ENCODE results near the genes PFN2 and SERP1.

GRCh38 chr3:148712261-148712707 is 14.6 kb downstream of the AGTR1 start:
- PRO-cap: no peak
- RAMPAGE, long total RNA, 3 experiments: no peak in any of the 3 experiments

- PRO-cap: no peak
- RAMPAGE, long total RNA, 3 experiments: no peak in any of the 3 experiments
Measured at GRCh38 chr3:148717936-148718286, 20.2 kb downstream of the AGTR1 start.

GRCh38 chr3:148737052-148737307 is 39.3 kb downstream of the AGTR1 start:
- PRO-cap: no peak
- RAMPAGE, long total RNA, 3 experiments: no peak in any of the 3 experiments

DNA sequence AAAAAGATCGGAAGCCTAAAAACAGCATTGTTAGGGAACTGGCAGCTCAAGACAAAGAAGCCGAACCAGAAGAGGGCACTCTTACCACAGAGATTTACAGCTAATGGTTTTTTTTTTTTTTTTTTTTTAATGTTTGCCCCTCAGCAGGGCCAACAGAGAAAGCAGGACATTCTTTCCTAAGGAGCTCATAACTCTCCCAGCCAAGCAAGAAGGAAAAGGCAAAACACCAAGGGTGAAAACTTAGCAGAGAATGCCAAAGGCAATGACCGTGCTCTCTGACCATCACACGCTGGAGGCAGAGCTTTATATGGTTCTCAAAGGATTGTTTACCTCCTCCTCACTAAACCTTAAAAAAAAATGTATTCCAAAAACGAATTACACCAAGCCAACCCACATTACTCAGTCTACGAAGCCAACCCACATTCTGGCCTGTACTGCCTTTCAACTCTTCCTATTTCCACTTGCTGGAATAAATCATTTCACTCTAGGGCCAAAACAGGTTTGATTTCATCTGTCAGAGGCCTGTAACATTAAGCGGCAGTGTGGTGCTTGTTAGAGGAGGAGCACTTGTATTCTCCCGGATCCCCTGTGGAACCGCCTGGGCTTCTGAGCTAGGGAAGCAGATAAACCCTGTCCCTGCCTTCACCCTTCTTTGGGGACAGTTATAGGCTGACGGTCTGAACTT is 35.6 kb upstream of the GYG1 start:
- PRO-cap: no peak
- RAMPAGE, long total RNA, 3 experiments: no peak in any of the 3 experiments

GRCh38 chr3:149011649-149012176 is 20.4 kb downstream of the GYG1 start:
- PRO-cap: no peak
- RAMPAGE, long total RNA, 3 experiments: no peak in any of the 3 experiments

GRCh38 chr3:149277552-149277907 is 55.9 kb upstream of the CP start:
- PRO-cap: no peak
- RAMPAGE, long total RNA, 3 experiments: no peak in any of the 3 experiments

DNA sequence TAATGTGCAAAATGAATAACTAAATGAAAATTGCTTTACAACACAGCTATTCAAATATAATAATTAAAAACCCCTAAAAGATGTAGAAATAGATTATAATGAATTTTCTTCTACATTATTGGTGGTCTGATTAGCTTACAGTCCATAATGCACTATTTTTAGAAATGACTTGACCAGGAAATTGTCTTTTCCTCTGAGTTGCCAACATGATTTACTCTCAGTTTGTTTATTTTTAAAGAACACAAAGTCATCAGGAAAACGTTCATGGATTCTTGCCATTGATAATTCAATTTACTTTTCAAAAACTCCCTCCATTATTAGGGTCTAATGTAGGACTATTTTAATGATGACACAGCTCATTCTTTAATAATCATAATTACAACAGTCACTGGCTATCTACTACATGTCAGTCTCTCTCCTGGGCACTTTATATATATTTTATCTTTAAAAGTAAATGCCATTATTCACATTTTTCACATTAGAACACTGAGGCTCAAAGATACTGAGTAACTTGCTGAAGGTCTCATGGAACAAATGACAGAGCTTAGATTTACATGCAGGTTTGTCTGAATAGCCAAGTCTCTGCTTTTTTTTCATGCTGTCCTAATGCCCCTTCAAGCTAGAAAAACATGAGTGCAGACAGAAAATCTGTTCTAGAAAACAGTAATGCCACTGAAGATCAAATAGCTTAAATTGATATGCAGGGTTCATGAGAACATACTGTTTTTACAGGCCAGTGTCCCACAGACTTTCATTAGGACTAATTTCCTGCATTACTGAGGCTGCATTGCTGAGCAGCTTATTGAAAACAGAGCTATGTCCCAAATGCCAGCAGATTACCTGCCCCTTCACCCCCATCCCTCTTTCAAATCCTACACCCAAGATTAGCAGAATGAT is 968 bp downstream of the TM4SF18 start:
- PRO-cap: no peak
- RAMPAGE, long total RNA, 3 experiments: no peak in any of the 3 experiments

GRCh38 chr3:149547816-149548868 is 73.6 kb downstream of the TM4SF4 start:
- PRO-cap: no peak
- RAMPAGE, long total RNA, 3 experiments: no peak in any of the 3 experiments

DNA sequence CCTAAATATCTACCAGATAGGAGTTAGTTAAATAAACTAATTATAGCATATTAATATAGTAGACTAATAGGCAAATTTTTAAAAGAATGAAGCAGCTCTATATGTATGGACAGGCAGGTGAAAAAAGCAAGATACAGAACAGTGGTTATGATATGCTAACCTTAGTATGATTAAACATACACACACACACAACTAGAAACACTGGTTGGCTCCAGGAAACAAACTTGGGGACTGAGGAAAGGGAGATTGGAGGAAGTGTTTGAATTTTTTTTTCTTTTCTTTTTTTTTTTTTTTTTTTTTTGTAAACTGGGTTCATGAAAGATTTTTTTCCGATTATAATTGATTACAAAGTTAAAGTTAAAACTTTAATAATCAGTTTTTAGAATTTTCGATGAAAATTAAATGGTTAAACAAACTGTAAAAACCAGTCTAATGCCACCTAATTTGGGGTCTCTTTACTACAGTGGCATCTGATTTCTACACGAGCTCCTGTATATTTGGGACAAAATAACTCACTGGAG is 86.8 kb downstream of the WWTR1 start:
- PRO-cap: no peak
- RAMPAGE, long total RNA, 3 experiments: no peak in any of the 3 experiments

DNA sequence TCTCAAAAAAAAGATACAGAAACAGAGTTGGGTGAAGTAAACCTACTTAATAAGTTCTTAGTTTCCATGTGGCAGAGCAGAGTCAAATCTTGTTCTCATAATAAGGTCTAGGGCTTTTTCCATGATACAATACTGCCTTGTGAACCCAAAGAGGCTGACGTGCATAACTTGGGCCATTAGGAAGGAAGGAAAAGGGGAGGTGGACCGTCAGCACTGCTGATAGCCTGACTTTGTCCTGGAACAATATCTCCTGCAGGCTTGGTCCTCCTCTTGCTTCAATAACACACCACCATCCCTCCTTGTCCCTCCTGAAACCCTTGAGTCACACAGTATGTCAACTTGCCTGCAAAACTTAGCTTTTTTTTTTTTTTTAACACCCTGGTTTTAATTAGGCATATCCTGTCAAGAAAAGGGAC is 67.2 kb downstream of the WWTR1 start:
- PRO-cap: no peak
- RAMPAGE, long total RNA, 3 experiments: no peak in any of the 3 experiments

DNA sequence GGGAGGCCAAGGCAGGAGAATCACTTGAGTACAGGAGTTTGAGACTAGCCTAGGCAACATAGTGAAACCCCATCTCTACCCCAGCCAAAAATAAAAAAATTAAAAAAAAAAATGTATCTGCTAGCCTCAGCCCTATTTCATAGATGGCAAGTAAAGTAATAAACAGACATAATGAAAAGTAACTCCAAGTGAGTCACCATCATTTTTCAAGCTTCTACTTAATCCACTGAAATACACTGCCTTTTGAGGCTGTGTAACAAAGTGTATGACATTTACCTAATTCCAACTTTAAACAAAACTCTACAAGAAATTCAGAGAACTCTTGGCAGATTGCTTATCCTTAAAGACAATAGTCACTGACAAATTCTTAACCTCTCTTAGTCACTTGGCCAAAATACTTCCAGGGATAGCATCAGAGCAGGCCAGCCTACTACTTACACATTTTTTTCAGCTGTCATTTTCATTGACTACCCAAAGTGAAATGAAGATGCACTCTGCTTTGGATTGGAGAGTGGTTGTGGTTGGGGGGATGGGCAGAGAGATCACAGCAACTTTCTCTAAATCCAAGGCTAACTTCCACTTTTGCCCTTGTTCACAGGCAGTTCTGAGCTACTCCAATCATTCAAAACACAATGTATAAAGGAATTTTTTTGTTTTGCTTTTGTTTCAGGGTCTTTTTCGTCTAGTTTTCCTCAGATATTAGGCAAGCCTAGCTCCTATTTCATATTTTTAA is 3.6 kb downstream of the WWTR1 start:
- PRO-cap: no peak
- RAMPAGE, long total RNA, 3 experiments: no peak in any of the 3 experiments

GRCh38 chr3:149970790-149971884 is at the start of gene PFN2:
PFN2 (minus strand) TSS chr3:149970895.
- PRO-cap: bidirectional peak, plus-strand start at chr3:149971006, minus-strand start at chr3:149970895; bidirectional peak, plus-strand start at chr3:149971310, minus-strand start at chr3:149971170; bidirectional peak, plus-strand start at chr3:149971558, minus-strand start at chr3:149971455
- RAMPAGE, long total RNA, 3 experiments: start-site peak on the minus strand in 2 of 3 experiments, at chr3:149970866-149970947 at its widest, 29 to 89 reads per replicate

DNA sequence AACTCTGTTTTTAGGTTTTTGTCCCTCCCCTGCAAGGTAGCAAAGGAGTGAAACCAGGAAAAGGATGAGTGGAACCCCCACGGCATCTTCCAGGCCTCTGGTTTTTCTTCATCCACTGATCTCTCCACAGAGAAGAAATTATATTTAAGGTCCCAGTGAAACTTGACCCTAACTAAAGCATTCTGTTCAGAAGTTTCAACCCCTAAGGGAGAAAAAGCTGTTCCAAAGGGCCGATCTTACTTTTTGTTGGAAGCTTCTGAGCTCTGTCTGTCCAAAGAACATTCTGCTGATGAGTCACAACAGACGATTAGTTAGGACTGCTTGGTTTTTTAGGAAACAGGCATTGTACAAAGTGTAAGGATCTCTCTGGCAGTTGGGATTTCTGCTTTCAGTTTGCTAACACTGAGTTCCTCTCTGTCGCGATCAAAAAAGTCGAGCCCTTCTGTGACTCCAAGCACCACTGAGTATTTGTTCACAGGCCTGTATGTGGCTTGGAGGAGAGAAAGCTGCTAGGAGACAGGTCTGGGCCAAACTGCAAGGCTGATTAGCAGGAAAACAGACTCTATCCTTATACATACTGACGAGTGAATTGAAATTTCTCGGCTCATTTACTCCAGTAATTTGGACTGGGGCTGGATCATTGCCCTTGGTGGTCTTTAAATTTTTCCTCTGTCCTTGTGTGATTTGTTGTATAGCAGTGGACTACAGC is 91.8 kb upstream of the PFN2 start:
- PRO-cap: no peak
- RAMPAGE, long total RNA, 3 experiments: no peak in any of the 3 experiments

DNA sequence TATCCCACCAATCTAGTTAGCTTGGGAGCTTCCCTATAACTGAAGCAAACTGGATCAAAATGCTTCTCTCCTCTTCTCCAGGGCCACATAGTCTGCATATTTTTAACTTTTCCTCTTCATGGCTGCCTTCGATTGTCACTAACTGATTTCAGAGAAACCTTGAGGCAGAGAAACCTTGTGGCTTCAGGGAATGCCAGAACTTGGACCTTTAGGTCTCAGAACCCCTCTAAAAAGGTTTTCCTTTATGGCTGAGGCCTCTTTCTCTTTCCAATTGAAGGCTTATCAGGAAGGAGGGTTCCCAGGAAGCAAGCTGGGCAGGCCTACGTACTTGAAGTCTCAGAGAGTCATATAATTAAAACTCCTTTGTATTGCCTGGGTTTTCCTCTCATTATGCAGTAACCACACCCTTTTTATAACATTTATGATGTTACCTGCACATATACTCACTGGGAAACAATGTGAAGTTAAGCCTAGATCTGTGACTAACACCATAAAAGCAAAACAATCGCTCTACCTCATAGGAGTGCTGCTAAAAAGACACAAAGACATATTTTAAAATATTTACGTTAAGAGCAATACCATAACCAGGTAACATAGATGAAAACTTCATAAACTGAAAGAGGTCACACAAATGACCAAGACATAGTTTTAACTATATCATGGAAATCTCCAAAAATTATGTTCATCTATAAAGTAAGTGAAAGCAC is 27.3 kb downstream of the SERP1 start:
- PRO-cap: no peak
- RAMPAGE, long total RNA, 3 experiments: no peak in any of the 3 experiments

GRCh38 chr3:150545935-150546576 is at the start of gene SERP1:
SERP1 (minus strand) TSS chr3:150546496.
- PRO-cap: unidirectional peak, minus-strand start at chr3:150546340; bidirectional peak, plus-strand start at chr3:150546787, minus-strand start at chr3:150546496
- RAMPAGE, long total RNA, 3 experiments: start-site peak on the minus strand in 1 of 3 experiments, at chr3:150546082-150546552 at its widest, 104 reads per replicate

DNA sequence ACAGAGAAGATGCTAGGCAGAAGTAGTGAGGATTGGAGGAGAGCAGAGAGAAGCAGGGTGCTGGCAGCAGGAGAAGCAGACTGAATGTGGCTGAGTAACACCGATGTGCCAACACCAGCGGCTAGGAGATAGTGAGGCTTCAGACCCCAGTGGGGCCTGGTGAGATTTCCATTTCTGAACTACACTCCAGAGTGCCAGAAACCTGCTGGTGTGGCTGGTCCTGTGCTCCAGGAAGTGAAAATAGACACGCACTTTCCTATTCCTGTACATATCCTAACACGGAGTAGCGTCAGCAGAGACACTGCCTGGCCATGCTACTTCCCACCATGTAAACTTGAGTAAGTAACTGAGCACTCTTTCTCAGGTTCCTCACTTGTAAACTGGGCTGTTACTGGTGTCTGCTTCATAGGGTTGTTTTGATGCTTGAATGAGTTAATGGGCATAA is 22.6 kb upstream of the ERICH6 start:
- PRO-cap: no peak
- RAMPAGE, long total RNA, 3 experiments: no peak in any of the 3 experiments

DNA sequence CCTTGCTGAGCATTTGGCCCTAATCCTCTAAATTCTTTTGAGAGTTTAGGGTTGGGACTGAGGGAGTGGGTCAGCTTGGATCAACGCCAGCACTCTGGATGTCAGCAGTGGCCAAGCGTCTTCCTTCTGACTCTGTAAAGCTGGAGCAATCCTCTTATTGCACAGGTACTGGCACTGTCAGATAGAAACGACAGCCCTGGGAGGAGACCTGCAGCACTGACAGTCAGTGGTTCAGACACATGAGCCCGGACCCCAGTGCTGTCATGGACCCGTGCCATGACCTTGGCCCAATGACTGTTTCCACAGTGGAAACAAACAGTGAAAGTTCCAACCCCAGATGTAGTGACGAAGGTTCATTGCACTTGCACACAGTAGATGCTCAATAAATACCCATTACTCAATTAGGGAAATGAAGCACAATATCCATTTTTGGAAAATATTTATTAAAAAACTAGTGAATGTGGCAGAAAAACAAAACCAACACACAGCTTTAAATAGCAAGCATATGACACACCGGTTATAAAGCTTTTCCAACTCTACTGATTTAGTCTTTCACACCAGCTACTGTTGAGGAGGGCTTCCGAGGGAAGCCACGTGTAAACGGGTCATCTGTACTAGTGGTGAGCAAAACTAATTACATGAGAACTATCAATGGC is 22.1 kb downstream of the SIAH2 start:
- PRO-cap: no peak
- RAMPAGE, long total RNA, 3 experiments: no peak in any of the 3 experiments

DNA sequence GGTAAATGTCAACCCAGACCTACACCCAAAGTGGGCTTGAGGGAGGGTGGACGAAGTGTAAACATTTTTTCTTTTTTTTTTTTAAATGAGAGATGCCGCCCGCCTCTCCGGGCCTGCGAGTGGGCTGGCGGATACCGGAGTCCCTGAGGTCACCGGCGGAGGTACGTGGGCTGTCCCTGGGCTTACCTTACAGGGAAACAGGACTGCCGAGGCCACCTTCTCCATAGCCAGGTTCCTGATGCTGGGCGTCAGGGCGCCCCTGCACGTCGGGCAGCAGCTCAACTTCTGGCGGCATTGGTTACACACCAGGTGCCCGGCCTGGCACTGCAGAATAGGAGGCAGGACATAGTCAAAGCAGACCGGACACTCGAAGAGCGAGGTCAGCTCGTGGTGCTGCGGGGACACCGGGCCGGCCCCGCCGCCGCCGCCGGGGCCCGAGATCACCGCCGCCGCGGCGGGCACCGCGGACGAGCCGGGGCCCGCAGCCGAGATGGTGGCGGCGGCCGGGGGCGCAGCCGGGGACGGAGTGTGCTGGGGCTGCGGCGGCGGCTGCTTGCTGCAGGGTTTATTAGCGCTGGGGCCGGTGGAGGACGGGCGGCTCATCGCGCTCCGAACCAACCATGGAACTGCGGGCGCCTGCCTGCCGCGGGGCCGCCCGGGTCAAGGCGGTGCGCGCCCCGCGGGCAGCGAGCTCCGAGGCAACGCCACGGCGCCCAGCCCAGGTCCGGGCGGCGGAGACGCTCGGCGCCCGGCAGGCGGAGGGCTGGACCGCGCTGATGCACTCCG is 529 bp downstream of the SIAH2 start:
- PRO-cap: no peak
- RAMPAGE, long total RNA, 3 experiments: no peak in any of the 3 experiments

DNA sequence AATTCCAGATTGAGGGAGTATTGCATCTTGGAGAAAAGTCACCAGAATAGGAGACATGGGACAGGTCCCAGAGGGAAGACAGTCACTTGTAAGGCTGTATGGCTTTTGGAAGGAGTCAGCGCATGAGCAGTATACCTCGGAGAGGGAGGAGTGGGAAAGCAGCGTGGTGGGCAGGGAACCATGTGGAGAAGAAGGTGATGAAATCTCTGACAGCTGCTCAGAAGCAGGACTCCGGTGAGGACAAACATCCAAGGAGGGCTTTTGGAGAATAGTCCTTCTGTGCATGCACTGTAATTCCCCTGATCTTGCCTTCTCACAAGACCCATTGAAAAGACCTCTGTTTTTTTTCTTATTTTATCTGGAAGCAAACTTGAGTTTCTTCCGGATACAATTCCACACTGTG is 29.2 kb upstream of the SIAH2 start:
- PRO-cap: no peak
- RAMPAGE, long total RNA, 3 experiments: no peak in any of the 3 experiments

GRCh38 chr3:150972905-150973178 is 315 bp upstream of the CLRN1 start:
- PRO-cap: no peak
- RAMPAGE, long total RNA, 3 experiments: no peak in any of the 3 experiments

All from tibial nerve (tissue), 3 donors.